Anterior vena cava (tissue), 1 donor: ENCODE measurements around the genes GCLC and HCRTR2.

GRCh38 chr6:53192816-53193202 is 44.2 kb upstream of the GCM1 start:
- PRO-cap: no peak

DNA sequence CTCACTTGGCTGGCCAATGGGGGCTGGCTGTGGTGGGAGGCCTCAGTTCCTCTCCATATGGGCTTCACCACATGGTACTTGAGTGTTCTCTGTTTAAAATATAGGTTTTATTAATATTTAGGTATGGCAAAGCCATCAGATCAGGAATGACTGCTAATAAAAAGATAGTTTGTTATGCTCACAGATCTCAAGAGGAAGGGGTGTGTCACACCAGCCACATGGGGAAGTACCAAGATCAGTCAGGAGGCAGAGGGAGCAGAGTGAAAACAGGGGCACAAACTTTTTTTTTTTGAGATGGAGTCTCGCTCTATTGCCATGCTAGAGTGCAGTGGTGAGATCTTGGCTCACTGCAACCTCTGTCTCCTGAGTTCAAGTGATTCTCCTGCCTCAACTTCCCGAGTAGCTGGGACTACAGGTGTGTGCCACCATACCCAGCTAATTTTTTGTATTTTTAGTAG is 92.1 kb upstream of the GCM1 start:
- PRO-cap: no peak

DNA sequence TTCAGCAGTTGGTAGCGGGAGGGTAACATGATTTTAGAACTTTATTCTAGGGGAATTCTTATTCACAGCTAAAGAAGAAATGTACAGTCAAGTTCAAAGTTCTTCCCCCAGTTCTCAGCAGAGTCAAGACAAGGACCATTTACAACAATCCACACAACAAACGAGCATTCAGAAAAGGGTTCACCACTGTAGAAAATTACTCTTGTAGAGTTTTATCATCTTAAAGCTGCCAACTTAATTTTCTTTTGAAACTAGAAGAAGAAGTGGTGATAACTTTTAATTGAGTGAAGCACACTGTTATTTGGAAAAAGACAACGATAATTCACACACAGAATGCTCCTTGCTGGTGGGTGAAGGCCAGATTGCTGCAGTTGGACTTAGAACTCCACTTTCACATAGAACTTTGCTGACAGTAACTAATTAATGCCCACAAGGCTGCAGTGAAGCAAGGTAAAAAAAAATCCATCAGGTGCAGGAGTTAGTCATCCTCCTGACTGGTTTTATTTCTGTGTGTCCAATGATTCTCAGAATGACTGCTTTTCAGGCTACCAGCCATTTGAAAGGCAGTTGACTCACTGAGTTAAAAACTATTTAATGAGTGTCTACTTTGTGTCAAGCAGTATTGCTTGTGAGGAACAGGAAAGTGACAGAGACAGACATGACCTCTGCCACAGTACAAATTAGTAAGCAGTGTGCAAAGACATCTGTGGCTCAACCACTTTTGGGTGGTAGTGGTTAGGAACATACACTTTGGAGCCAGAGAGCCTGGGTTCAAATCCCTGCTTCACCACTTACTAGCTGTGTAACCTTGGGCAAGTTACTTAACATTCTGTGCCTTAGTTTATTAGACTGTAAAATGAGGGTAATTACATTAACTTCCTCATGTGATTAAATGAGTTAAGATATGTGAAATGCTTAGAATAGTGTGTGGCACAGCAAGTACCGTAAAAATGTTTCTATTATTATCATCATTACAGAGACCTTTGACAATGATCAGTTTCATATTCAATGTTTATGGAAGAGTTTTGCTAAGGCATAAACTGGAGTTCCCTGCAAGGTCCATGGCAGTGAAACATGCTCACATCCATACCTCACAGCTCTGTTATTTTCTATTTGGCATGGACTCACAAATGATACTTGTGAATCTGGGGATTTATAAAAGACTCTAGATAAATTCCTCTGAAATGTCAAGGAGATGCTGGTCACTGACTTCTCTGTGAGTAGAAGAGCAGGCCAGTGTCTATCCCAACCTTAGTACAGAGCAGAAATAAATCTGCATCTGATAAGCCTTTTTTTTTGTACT is 41.8 kb downstream of the ELOVL5 start:
- PRO-cap: no peak

- PRO-cap: no peak
Measured at GRCh38 chr6:53358721-53359267, 10.0 kb upstream of the ELOVL5 start.

DNA sequence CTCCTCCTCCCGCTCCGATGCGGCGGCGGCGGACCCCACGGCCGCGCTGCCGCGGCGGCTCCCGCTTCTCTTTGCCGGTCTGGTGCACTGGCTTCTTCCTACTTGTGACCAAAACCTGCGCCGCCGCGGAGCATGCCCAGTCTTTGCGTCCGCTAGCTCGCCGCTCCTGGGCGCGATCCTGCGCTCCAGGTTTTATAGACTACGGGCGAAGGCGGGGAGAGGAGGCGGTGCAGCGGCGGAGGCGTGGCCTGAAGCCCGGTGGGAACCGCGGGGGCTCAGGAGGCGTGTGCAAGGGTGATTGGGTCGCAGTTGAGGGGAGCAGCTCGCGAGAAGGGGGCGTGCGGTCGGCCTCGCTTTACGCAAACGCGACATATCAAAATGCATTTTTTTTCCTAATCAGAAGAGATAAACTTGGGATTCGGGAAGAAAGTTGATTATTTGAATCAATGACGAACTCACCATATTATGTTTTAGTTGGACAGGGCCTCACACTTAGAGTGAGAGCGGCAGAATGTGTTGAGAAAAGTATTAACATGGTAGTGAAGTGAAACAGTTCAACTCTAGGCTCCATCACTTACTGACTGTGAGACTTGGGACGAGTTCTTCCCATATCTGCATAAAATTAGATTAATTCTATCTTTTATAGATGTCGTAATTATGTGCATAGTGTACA is at the start of gene GCLC:
Gene GCLC (minus strand): TSS at position 168 of the 673 bp plus-strand sequence.
- PRO-cap: bidirectional peak, plus-strand start at position 308 of the sequence, minus-strand start at position 76 of the sequence

GRCh38 chr6:53615981-53616844 is 49.3 kb downstream of the KLHL31 start:
- PRO-cap: no peak

DNA sequence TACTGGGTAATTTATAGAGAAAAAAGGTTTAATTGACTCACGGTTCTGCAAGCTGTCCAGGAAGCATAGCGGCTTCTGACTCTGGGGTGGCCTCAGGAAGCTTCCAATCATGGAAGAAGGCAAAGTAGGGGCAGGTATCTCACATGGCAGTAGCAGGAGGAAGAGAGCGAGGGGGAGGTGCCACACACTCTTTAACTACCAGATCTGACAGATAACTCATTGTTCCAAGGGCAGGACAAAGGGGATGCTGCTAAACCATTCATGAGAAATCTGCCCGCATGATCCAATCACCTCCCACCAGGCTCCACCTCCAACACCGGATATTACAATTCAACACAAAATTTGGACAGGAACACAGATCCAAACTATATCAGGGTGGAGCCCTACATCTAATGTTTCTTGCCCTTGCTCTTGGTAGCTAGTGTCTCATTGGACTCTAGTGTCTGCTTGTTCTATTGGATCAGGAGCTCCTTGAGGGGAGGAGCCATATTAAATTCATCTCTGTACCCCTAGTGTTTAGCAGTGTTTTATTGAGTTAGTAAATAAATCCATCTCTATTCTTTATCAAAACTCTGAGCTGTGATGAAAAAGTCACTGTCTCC is 48.6 kb downstream of the KLHL31 start:
- PRO-cap: no peak

DNA sequence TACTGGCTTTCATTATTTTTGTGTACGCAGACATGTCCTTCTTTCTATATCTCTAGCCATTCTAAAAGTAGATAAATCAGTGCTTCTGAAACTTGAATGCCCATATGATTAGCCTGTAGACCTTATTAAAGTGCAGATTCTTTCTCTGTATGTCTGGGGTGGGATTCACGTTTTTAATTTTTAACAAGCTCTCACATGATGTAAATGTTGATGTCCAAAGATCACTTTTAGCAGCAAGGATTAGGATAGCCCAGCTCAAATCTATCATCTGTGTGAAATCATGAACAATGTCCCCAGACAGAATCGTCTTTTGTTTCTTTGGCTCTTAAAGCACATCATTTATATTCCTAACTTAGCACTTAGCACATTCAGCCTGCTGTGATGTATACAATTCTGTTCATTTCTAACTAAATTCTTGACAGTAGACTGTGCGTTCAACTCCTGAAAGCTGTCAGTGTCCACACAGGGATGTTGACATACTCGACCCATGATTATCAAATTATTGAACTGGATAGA is 102.2 kb upstream of the MLIP start:
- PRO-cap: no peak

GRCh38 chr6:55174085-55175045 is at the start of gene HCRTR2:
HCRTR2 (plus strand) TSS chr6:55174515.
- PRO-cap: no peak

GRCh38 chr6:56311144-56311533 is 63.8 kb upstream of the COL21A1 start:
- PRO-cap: no peak

DNA sequence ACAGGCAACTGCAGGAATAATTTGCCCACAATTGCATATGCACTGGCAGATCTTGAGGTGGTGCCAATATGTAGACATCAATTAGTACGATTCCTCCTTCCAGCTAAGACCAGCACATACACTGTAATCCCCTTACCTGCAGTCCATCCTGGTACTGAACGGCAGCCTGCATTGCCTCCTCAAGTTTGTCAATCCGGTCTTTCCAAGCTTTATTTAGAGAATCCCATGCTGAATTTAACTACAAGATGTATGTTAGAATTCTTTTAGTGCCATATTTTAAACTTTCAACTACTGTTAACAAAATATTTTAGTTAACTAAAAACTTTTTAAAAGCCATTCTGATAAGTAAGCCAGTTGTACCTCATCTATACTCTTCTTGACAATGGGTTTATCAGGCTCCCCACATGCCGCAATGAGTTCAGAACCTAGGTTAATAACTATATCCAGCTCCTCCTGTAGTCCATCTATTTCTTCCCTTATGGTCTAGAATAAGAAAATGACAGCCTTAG is 259.0 kb upstream of the COL21A1 start:
- PRO-cap: no peak

DNA sequence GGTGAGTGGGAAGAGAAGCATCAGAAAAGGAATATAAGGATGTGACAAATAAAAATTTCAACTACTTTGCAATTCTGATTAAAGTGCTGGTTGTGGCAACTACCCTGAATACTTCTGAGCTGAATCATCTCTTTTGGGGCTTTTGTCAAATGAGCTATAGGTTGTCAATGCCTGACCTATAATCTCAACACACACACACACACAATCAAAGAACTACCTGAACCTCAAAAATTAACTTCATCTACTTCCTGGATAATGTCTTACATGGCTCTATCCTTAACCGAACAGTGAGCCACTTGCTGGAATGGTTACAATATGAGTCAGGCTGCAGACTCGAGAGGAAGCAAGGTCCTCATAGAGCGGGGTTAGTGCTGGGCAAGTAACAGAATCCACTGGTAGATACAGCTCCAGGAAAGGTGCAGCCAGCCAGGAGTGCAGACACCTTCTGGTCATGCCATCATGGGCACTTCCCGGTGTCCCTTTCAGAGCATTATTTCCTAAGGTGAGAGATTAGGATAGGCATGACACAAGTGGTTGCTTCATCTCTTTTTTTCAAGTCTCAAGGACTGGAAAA is 241.3 kb downstream of the DST start:
- PRO-cap: no peak

- PRO-cap: unidirectional peak, minus-strand start at chr6:56742391
Measured at GRCh38 chr6:56742031-56742711, 212.5 kb downstream of the DST start.

GRCh38 chr6:56772843-56773273 is 181.8 kb downstream of the DST start:
- PRO-cap: no peak

DNA sequence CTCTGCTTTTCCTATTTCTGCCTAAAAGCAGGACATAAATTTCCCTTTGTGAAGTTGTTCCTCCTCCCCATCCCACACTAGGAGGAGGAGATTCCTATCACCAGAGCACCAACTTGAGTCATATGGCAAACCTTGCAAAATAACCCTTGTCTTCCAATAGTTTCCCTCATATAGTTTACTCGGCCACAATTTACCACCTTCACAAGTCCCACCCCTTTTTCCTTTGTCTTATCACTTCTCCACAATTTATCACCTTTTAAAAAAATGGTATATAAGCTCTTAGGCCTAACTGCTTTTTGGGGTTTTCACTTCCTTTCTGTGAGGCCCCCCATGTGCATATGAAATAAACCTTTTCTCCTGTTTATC is 2.8 kb upstream of the RAB23 start:
- PRO-cap: unidirectional peak, minus-strand start at position 79 of the sequence

- PRO-cap: no peak
Measured at GRCh38 chr6:57822911-57823141, 505.4 kb downstream of the PRIM2 start.

GRCh38 chr6:63352520-63353355 is 33.0 kb upstream of the LGSN start:
- PRO-cap: no peak

DNA sequence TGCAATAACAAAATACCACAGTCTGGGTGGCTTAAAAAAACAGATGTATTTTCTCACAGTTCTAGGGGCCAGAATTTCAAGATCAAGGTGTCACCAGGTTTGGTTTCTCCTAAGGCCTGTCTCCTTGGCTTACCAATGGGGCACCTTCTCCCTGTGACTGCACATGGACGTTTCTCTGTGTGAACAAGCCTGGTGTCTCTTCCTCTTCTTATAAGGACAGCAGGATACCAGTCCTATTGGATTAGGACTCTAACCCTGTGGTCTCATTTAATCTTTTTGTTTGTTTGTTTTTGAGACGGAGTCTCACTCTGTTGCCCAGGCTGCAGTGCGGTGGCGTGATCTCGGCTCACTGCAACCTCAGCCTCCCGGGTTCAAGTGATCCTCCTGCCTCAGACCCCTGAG is 104.9 kb upstream of the PTP4A1 start:
- PRO-cap: no peak

DNA sequence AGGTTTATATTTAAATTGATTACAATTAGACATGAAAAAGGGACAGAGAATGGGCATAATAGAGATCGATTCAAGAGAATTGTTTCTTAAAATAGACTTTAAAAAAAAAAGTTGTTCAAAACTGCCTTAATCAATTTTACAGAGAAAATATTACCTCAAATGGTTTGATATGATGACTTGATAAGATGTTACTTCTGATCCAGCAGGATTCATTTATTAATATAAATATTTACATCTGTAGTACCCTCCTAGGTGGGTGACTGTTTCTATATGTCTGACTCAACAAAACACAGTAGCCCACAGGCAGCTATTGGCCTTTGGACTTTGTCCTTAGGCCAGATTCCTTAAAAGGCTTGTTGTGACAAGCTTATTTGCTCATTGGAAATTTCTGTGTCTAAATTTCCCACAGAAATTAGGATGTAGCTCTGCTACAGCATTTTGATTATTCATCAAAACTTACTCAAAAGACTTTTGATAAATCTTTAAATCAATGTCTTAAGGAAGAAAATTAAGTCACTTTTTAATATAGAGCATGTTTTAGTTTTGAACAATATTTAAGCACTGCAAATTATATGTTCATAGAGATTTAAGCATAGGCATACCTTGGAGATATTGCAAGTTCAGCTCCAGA is 6.8 kb upstream of the PTP4A1 start:
- PRO-cap: no peak

- PRO-cap: no peak
Measured at GRCh38 chr6:63575447-63575917, 3.2 kb downstream of the PTP4A1 start.